ENCODE results near the genes GSTT2B and SPECC1L.

GRCh38 chr22:23216348-23217306 lies 36.3 kb downstream of the BCR start:
- RRBS = no CpG with 5 or more reads among the region's 16 CpGs

DNA sequence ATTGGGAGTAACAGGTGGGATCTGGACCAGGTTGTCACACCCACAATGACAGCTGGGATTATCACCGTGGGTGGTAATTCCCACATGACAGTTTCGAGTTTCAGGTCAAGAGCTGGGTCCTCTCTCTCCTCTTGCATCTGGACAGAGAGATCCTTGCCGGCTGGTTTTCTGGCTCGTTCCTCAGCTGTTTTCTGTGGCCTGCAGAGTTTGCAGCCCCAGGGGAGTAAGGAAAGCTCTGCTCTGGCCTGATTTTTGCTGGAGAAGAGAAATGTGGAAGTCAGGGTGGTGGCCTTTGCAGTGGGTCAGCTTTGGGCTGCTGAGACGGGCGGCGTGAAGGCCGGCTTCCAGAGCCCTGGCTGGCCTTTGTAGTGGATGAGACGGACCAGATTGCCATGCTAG lies 57.1 kb downstream of the BCR start:
- RRBS = no CpG with 5 or more reads among the region's 9 CpGs

DNA sequence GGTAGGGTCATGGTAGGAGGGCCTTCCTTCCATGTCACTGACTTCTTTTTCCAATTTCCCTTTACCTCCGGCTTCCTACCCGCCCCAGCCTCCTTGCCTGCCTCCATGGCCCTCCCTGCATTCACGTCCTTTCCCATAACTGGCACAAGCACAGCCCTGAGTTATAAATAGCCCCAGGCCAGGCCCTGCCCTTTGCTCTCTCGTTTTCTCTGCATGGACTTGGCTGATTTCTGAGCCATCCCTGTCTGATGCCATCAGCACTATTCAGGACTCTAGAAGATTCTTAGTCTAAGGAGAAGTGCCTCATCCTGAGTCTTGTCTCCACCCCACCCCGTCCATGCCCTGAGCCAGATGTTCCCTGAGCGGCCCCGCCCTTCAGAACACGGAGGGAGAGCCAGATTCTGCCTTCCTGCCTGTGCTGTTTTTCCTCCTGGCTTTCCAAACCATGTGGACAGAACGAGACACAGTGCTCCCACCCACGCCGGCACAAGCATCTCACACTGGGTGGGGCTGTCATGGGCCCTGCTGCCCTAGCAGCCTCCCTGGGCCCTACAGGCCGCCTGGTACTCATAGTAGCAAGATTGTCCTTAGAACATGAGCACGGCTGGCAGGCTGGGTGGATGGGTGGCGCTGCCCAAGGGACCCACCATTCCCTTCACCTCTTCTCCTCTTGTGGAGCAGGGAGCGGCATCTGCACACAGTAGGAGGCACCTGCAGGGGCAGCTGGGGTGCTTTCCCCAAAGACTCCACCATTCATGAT lies 76.8 kb downstream of the BCR start:
- RRBS = no CpG with 5 or more reads among the region's 15 CpGs

GRCh38 chr22:23280334-23280929 lies 100.1 kb downstream of the BCR start:
- RRBS = no CpG with 5 or more reads among the region's 10 CpGs

- RRBS = no CpG with 5 or more reads among the region's 13 CpGs
Observed at GRCh38 chr22:23514552-23515132, 65.4 kb downstream of the IGLL1 start.

- RRBS = no CpG with 5 or more reads among the region's 8 CpGs
Observed at GRCh38 chr22:23533719-23534247, 46.3 kb downstream of the IGLL1 start.

- RRBS = 6% methylated on average over 2 of the region's 18 CpGs
Observed at GRCh38 chr22:23539565-23539987, 40.5 kb downstream of the IGLL1 start.

- RRBS = 4% methylated on average over 17 of the region's 87 CpGs
Observed at GRCh38 chr22:23565938-23566847, 13.9 kb downstream of the IGLL1 start.

GRCh38 chr22:23591107-23591902 lies 11.2 kb upstream of the IGLL1 start:
- RRBS = no CpG with 5 or more reads among the region's 14 CpGs

GRCh38 chr22:23800327-23800715 lies 13.6 kb downstream of the SMARCB1 start:
- RRBS = no CpG with 5 or more reads among the region's 6 CpGs

DNA sequence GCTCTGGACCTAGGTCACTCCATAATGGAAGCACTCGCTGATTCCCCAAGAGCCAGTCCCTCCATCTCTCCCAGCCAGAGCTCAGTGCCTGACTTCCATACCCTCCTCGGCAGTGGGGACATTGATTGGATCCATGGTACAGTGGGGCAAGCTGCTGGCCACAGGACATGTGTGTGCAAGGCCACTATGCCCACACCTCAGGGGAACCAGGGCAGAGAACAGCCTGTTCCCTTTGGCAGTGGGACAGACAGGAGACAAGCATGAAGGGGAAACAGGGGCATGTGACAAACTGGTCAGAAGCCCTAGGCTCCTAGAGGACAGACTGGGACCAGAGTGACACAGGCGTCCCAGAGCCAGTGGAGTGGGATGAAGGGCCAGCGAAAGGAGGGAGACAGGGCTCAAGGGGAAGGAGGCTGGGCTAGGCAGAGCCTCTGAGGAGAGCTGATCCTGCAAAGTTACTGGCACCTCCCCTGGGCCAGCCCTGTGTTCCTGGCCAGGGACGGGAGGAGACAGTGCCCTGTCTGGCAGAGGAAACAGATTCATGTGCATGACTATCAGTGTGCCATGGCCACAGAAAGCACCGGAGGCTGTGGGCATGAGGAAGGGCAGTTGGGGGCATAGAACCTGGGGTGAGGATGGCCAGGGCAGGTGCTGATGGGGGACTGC lies 10.0 kb downstream of the DERL3 start:
- RRBS = no CpG with 5 or more reads among the region's 6 CpGs

DNA sequence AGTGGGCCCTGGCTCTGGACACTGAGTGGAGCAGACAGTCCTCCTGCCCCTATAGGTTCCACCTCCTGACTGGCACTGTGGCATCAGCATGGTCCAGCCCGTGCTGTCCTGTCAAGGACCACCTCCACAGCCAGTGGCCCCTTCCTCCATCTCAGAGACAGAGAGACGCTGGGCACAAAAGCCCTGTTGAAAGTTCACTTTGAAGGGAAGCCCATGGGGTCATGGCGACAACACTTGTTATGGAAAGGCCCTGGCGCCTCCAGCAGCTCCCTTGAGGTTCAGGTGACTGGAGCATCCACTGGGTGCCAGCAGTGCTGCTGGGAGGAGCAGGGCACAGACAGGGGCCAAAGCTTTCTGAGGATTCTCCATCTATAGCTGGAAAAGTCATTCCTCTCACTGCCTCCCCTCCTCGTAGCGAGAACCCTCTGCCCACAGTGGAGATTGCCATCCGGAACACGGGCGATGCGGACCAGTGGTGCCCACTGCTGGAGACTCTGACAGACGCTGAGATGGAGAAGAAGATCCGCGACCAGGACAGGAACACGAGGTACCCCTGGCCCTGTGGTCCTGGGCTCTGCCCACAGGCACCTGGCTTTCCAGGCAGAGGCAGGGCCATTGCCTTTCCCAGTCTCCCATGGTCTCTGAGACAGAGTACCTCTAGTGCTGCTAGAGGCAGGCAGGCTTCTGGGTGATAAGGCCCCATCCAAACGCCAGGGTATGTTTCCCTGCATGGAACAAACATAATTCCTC lies 5.5 kb downstream of the DERL3 start:
- RRBS = no CpG with 5 or more reads among the region's 15 CpGs

DNA sequence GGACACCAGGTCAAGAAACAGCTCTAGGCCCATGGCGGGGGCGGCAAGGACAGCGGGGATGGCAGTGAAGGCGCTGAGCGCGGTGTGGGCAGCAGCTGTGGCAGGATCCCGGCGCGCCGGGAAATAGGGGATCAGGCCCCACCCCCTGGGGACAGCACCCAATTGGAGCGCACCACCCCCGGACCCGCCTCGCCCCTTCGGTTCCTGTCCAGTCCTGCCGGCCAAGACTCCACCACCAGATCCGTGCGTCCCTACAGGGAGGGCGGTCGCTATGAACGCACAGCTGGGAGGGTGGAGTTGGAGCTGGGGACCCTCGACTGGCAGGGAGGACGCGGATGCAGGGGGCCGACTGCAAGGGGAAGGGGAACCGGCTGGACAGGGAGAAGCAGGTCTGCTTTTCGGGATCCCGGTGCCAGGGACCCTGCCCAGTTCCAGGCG lies at the start of gene GSTT2B:
Gene GSTT2B (minus strand): TSS at position 97 of the 438 bp plus-strand sequence.
- RRBS = no CpG with 5 or more reads among the region's 29 CpGs

DNA sequence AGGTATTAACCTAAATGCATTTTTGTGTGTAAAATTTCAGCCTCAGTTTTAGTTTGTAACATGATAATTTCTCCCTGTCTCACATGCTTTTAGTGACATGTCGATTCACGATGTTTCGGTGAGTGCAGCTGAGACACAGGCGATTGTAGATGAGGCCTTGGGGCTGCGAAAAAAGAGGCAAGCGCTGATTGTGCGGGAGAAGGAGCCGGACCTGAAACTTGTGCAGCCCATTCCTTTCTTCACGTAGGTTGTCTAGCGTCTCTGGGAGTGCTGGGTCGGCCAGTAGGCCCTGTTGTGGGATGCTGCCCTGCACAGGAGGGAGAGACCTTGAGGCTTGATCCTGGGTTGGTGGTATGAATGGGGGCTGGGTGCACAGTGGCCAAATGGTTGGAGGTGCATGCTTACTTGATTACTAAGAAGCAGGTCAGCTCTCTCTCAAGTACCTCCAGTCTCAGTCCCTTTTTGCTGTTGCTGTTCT lies 39.7 kb downstream of the CABIN1 start:
- RRBS = no CpG with 5 or more reads among the region's 11 CpGs

DNA sequence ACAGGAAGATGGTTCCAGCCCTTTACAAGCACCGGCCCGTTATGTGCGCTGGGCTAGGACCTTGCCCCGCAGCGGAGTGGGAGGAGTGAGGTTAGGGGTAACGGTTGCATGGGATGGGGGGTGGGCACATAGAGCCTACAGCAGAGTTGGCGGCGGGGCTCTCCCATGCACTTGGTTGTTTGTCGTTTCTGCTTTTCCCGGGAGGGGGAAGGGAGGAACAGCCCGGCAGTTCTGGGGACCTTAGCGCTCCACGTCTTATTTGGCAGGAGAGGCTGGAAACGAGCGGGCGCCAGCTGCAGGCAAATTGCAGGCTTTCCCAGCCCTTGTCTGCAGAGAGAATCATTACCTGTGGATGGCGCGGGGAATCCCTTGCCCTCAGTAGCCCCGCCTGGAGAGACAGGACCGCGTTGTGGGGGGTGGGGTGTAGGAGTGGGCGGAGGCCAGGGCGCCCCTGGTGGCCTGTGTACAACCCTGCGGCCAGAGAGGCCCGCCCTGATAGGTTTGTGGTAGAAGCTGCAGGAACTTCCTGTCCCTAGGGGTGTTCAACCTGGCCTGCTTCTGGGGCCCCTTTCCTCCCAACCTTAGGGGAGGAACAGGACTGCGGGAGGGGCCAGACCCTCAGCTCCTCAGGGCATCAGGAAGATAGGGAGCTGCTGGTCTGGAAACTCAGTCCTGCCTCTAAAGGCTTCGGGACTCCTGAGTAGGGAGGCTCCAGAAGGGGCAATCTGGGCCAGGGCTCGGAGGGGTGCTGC lies 24.5 kb upstream of the SUSD2 start:
- RRBS = 5% methylated on average over 1 of the region's 28 CpGs

- RRBS = 1% methylated on average over 31 of the region's 83 CpGs
Observed at GRCh38 chr22:24270457-24271292, at the start of gene SPECC1L. TSS of gene SPECC1L (plus strand) at chr22:24270831.

GRCh38 chr22:24323505-24324697 lies 53.3 kb downstream of the SPECC1L start:
- RRBS = no CpG with 5 or more reads among the region's 13 CpGs

- RRBS = no CpG with 5 or more reads among the region's 8 CpGs
Observed at GRCh38 chr22:24455671-24456254, 28.4 kb downstream of the ADORA2A start.

DNA sequence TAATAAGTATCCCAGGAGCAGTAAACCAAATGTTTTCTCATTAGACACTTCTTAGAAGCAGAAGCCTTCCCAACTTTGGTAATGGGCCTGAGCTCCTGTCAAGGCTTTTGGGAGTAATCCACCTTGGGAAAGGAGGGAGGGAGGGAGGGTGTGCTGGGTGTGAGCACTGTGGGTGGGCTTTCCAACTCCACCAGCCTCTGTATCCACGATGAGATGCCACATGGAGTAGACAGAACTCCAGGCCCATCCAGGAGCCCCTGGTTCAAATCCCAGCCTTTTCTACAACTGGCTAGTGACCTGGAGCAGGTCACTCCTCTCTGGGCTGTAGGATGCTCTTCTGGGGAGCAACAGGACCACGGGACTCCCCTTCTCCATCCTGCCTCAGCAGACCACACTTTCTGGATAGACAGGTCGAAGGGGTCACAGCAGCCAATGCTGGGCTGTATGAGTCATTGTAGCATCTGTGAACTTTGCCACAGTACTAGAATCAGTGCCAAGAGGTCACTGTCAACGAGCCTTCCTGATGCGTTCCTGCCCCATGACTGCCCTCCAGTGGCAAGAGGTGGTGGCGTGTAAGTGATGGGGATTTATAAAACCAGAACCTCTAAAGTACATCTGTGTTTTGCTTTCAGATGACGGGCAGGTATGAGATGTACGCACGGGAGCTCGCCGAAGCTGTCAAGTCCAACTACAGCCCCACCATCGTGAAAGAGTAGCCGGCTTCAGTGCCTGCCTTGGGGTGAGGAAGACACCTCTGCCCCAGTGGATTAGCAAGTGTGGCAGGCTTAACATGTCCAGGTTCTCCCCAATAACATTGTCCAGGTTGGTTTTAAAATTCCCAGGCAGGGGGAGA lies 29.6 kb downstream of the GUCD1 start:
- RRBS = no CpG with 5 or more reads among the region's 13 CpGs